Zone of skin (tissue), 1 donor: ENCODE measurements around a stretch of chr14.

GRCh38 chr14:56173428-56173687 lies 55.1 kb downstream of the PELI2 start:
- RRBS: no CpG with 5 or more reads among the region's 2 CpGs

DNA sequence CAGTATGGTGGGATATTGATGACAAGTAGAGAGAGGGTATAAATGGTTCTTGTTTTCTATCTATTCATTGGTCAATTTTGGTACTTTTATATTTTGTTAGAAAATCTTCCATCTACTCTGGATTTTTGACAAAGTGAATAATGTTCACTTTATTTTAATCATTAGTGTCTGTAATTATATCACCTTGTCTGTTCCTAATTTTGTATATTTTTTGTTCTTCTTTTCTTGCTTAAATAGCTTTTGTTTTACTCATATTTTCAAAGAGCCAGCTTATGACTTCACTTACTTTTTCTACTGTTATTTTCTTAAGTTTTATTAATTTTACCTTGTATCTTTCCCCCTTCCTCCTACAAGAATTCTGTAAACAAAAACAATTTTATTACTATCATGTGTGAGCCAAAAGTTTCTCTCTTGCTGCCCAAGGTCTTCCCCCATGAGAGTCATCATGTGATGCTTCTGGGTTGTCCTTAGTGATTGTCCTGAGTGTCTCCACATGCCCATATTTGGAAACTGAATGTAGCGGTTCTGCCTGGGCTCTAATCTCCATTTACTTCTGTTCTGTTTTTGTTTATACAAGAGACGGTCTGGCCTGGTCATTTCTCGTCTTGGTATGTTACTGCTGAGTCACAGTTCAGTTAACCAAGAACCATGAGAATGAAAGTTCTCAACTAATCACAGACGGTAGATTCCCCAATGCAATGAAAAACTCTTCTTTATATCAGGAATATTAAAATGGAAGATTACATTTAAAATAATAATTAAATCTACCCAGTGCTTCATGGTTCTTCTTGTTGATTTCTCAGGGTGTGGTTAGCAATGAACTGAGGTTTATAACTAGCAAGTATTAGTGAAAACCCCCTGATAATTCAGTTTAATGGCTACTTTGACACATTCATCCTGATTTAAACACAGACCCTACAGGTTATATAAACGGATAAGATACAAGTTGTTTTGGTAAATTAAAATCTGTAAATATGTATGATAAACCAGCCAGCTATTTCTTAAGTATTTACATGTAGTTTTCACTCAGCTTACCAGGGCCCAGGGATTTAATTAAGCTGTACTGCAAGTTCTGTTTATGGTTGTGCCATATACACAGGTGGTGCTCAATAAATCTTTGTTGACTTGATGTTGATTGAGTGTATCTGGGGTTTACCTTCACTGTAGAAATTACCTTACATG lies 80.9 kb downstream of the PELI2 start:
- RRBS: no CpG with 5 or more reads among the region's 5 CpGs

GRCh38 chr14:56219761-56220755 lies 101.8 kb downstream of the PELI2 start:
- RRBS: no CpG with 5 or more reads among the region's 8 CpGs

GRCh38 chr14:56310692-56311126 lies 192.5 kb downstream of the PELI2 start:
- RRBS: no CpG with 5 or more reads among the region's 10 CpGs

GRCh38 chr14:56378289-56378883 lies 201.2 kb upstream of the TMEM260 start:
- RRBS: no CpG with 5 or more reads among the region's 3 CpGs

GRCh38 chr14:57268321-57268747 lies 371 bp downstream of the EXOC5 start:
- RRBS: under 1% methylated on average over 11 of the region's 35 CpGs

DNA sequence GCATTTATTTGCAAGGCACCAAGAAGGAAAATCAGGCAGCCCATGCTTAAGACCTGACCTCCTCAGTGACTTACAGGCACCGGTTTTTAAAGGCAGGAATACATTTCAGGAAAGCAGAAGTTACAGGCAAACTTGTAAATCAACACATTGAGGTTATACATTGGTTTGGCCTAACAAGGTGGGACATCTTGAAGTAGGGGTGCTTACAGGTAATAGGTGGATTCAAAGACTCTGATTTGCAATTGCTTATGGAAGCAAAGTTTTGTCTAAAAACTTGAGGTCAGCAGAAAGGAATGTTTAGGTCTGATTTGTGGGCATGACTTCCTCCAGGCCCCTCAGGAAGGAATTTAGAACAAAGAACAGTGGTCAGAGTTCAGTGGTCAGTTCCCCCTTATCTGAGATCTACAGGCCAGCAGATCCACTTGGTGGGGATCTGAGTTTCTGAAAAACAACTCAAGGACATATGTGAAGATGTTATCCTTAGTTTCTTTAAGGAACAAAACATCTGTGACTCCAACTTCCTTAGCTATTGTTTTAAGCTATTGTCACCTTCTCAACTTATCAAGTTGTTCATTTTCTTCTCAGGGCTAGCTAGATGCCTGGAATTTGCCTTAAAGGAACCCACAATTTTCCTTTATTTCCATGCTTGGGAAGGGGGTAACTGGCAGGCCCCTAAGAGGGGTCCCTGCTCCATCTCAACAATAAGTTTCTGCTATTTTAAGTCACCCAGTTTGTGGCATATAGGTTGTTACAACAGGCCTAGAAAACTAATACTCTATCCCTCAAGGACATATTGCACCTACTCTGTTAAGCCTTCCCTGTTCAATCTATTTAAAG lies 28.0 kb upstream of the NAA30 start:
- RRBS: no CpG with 5 or more reads among the region's 1 CpG

DNA sequence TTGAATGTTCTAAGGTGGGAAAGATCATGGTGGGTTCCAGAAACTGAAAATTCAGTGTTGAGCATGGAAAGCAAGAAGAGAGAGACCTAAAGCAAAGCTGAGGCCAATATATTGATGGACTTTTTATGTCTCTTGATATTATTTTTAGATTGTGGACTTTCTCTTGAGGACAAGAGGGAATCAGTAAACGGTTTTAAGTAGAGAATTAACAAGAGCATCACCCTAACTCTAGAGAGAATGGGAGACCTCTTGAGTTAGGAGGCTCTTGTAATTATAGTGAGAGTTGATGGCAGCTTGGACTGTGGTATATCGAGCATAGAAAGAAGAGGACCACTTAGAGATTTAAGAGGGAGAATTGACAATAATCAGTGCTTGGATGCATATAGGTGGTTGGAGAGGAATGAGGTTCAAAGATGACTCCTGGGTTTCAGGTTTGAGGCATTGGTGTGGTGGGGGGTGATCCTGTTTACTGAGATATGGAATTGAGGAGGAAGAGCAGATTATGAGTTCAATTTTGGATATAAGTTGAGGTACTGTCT lies 17.2 kb downstream of the NAA30 start:
- RRBS: no CpG with 5 or more reads among the region's 2 CpGs

- RRBS: no CpG with 5 or more reads among the region's 4 CpGs
These were observed 21.7 kb downstream of the PSMA3 start for GRCh38 chr14:58266213-58266920.

- RRBS: no CpG with 5 or more reads among the region's 5 CpGs
These were observed 16.4 kb downstream of the ARID4A start for GRCh38 chr14:58314761-58315184.

GRCh38 chr14:58329681-58330257 lies 31.4 kb downstream of the ARID4A start:
- RRBS: no CpG with 5 or more reads among the region's 3 CpGs

- RRBS: no CpG with 5 or more reads among the region's 10 CpGs
These were observed 681 bp downstream of the KIAA0586 start for GRCh38 chr14:58428092-58428707.

- RRBS: no CpG with 5 or more reads among the region's 15 CpGs
These were observed 802 bp upstream of the DAAM1 start for GRCh38 chr14:59187682-59188047.

- RRBS: no CpG with 5 or more reads among the region's 10 CpGs
These were observed 1.9 kb downstream of the DAAM1 start for GRCh38 chr14:59190362-59190870.

DNA sequence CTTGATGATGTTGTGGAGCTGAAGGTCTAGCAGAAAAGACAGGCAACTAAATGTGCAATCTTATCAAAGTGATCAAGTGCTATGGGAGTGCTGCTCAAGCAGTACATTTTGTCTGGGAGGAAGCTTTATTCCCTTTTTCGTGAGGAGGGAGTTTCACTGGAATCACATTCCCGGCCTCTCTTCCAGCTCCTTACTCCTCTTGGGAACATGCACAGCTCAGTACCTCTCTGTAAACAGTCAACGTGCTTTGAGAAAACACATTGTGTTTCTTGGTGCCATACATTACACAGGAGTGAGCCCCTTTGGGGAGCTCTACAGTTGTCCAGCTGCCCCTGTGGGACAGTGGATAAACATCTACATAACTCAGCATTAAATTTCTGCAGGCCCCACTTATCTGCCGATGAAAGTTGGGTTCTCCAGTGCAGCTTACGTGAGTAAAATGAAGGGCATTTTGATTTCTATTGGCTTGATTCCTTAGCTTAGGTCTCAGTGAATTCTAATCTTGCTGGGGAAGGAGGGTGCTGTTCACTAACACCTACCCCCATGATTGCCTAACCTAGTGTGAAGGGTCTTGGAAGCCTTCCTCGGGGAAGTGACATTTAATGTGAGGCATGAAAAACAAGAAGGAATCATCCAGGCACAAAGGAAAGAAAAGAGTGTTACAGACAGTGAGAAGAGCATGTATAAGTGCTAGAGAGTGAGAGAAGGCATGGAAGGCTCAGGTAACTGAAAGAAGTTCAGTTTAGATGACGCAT lies 80.8 kb downstream of the DAAM1 start:
- RRBS: no CpG with 5 or more reads among the region's 7 CpGs

GRCh38 chr14:59356858-59357292 lies 108.3 kb downstream of the GPR135 start:
- RRBS: no CpG with 5 or more reads among the region's 3 CpGs

DNA sequence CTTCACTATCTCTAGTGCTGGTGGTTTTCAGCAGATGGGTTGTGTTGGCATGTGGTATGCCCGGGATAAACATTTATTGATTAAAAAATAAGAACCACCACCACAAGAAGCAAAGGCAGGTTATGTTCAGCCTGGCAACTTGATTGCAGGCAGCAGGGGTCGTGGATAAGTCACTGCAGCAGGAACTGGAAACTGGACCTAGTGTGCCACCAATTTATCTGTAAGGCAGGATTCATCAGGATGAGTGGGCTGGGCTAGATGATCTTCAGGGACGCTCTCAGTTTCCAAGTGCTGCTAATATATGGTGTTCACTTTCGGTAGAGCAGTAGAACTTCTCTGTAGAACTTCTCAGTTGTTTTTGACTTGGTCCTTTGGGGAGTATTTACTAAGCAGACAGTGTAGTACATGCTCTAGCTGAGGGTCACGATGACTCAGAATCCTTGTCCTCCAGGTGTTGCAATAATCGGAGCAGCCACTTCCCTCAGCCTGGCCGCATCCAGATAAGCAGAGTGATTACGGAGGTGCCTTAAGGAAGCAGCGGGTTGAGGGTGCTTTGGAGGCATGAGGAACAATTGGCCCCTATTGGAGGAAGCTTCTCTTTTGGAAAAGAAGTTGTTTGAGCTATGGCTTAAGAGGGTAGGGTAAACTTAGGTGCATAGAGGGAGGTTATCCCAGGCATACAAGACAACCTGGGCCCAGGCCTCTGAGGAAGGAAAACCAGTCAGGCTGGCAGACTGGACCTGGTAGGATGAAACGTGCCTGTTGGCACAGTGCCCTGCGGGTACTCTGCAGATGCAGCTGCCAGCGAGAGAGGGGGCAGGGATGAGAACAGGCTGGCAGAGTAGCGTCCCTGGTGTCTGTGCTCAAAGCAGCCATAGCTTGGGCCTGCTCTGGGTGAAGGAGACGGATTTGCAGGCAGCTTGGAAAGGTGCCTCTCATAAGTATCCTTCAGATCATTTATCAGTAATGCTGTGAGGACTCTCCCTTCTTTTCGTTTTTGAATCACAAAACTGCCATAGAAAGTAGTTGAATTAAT lies 104.0 kb downstream of the GPR135 start:
- RRBS: no CpG with 5 or more reads among the region's 15 CpGs

DNA sequence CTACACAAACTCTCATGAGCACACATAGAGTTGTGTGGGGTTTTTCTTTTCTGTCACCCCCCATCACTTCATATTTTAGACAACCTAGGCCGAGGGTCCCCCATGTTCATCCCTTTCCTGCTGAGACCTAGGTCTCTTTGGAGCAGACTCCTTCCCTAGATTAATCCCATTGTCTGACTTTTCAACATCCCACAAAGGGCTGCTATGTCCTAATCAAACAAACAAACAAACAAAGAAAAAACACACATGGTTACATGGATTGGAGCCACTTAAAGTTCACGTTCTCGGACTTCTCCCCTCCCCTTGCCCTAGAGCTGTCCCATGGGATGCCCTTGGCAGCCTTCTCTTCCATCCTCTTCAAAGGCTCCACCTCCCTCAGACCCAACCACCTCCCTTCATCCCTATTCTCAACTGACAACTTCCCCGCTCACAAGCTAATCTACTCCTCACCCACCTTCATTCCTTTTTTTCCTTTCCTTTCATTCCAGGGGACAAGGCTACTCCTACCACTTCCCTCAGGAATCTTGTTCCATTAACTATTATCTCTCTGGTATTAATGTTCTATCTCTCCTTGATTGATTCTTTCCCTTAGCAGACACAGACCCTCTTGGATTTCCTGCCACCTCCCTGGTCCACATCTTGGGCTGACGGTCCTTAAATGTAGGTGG lies 40.5 kb downstream of the GPR135 start:
- RRBS: no CpG with 5 or more reads among the region's 5 CpGs

- RRBS: 2% methylated on average over 62 of the region's 103 CpGs
These were observed 7.7 kb upstream of the SIX1 start for GRCh38 chr14:60656660-60657772.

GRCh38 chr14:60664869-60665551 lies 15.7 kb upstream of the SIX1 start:
- RRBS: no CpG with 5 or more reads among the region's 4 CpGs